Epidermal melanocyte (primary cell): ENCODE measurements around a stretch of chr7.

- RRBS: no CpG with 5 or more reads among the region's 18 CpGs
These were observed 252.4 kb downstream of the TNS3 start for GRCh38 chr7:47329349-47330055.

DNA sequence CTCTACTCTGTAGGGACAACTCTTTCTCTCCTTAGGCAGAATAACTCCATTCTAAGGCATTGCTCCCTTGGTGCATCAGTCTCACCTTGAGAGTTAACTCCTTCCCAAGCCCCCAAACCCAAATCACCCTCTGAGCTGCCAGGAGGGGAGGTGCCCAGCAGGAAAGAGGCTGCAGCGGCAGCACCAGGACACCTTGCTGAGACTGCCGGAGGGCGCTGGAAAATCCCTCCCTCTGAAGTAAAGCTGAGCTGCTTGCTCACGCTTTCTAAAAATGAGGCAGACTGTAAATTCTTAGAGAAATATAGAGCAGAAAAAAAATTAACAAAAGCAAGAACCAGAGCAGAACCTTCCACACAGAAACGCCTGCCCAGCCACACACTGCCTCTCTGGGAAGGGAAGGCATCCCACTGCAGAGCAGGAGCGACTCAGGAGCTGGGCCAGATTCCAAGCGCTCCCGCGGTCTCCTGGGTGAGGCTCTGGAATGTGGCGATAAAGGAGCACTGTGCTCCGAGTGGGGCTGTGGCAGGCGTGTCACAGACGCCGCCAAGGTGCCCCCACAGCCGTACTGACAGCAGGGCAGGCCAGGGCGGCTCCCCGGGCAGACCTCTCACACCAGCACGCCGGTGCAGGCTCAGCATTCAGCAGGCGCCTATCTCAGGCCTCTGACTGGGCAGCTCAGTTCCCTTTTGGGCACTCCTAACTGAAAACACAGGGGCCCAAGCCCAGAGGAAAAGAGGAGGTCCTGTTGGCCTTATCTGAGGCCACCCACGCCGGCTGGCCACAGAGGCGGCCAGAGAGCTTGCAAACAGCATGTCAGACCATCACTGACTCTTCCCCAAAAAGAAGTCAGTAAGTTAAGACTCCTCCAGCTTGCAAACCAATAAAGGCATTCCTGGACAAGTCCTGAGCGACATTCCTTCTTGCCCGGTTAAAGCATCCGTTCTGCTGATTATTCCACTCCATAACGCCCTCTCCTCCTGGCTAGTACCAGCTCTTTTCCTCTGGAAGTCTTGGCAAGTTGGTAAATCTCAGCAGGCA is 202.0 kb downstream of the TNS3 start:
- RRBS: no CpG with 5 or more reads among the region's 27 CpGs

GRCh38 chr7:47454116-47454759 is 127.7 kb downstream of the TNS3 start:
- RRBS: no CpG with 5 or more reads among the region's 9 CpGs

DNA sequence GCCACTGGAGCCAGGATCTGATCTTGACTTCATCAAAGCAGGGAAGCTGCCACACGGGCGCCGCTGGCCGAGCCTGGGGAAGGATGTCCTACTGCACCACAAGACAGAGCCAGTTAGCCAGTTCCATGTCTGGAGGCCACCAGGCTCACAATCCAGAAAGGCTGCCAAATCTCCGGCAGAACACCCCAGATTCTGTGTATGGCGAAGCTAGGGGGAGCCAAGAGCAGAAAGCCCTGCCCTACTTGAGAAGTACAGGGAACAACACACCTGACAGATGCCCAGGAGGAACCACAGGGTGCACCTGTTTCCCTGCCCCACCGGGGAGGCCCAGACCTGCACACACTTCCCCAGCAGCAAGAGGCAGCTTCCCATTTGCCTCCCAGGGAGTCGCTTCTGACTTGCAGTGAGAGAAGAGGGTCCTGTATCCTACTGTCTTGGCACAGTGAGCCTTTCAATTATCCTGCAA is 101.9 kb downstream of the TNS3 start:
- RRBS: no CpG with 5 or more reads among the region's 8 CpGs

- RRBS: no CpG with 5 or more reads among the region's 17 CpGs
These were observed 99.8 kb downstream of the TNS3 start for GRCh38 chr7:47481879-47482663.

DNA sequence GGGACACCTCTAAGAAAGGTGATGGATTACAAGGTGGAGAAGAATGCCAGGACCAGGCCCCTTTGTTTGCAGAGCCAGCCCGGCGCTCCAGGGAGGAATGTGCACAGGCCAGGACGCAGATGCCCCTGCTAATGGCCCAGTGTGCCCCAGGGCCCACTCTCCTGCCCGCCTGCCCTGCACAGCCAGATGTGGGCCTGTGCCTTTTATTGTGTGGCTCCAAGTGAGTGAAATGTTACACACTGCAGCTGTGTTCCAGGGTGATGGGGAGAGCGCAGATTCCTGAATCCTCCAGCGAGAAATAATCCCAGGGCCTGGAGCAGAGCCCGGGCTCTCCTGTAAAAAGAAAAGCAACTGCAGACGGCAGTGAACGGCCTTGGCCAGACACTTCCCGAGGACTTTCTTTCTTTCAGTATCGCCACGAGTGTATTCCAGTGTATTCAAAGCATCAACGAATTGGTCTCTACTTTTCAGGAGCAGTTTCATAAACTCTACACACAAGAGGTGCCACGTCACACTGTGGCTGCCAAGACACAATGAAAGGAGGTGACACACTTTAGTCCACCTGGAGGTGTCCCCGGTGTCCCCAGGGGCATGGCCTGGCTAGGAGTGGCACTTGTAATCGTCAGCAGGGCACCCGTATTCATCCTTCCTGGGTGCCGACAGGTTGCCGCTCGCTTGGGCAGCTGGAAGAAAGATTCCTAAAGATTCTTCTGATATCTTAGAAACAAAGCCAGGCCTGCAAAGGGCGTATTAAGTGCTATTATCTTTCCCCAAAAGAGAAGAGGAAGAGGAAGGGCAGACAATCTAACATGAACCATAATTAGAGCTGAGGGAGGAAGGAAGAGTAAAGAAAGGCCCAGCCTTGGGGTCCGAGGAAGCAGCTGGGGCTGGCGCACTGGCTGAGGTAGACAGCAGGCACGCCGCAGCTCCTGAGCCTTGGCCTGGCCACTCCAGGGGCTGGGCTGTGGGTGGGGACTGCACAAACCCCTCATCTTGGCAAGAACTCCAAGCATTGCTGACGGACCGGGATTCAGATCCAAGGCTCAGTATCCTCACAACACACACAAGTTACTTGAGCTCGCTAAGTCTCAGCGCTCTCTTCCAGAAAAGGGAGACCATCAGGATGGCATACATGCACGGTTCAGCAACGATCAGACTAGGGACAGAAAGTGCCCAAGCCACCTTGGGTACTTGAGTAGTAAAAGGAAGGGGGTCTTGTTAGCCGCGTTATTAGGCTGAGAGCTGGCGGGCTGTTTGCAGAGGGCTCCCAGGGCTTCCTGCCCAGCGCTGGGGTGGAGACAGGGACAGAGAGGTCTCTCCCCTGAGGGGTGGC is 4.9 kb downstream of the TNS3 start:
- RRBS: no CpG with 5 or more reads among the region's 35 CpGs

DNA sequence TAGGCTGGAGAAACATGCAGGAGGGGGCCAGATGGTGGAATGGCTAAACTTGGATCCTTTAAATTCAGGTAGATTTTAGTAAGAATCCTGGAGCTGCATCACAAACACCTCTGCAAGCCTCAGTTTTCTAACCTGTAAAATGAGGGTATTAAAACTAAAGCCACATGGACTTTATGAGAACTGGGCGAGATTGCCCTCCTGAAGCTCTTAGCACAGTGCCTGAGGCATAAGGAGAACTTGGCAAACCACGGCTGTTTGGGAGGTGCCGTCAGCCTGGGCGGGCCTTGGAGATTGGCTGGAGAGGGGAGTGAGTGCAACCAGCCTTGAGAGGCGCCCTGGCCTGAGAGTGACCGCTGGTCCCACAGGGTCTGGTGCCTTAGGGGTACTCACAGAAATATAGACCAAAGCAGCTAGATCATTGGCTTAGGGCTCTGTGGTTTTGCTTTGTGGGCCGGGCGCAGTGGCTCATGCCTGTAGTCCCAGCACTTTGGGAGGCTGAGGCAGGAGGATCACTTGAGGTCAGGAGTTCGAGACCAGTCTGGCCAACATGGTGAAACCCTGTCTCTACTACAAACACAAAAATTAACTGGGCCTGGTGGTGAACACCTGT is 5.5 kb upstream of the TNS3 start:
- RRBS: no CpG with 5 or more reads among the region's 9 CpGs

DNA sequence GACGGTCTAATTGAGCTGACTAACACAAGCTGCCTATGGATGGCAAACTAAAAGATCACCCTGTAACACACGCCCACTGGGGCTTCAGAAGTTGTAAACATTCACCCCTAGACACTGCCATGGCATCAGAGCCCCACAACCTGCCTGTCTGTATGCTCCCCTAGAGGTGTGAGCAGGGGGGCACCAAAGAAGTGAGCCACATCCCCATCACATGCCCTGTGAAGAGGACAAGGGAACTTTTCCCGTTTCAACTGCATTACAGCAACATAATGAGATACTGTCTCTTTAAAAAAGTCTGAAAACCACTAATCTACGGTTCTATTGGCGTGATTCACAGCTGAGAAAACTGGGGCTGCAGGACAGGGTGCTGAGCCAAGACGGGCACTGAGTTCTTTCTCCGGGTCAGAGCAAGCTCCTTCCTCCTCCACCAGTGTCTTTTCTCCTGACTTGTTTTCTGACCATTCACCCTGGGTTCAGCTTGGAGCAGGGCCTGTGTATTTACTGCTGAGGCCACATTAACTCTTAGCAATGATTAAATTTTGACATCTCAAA is 18.8 kb upstream of the TNS3 start:
- RRBS: no CpG with 5 or more reads among the region's 7 CpGs

DNA sequence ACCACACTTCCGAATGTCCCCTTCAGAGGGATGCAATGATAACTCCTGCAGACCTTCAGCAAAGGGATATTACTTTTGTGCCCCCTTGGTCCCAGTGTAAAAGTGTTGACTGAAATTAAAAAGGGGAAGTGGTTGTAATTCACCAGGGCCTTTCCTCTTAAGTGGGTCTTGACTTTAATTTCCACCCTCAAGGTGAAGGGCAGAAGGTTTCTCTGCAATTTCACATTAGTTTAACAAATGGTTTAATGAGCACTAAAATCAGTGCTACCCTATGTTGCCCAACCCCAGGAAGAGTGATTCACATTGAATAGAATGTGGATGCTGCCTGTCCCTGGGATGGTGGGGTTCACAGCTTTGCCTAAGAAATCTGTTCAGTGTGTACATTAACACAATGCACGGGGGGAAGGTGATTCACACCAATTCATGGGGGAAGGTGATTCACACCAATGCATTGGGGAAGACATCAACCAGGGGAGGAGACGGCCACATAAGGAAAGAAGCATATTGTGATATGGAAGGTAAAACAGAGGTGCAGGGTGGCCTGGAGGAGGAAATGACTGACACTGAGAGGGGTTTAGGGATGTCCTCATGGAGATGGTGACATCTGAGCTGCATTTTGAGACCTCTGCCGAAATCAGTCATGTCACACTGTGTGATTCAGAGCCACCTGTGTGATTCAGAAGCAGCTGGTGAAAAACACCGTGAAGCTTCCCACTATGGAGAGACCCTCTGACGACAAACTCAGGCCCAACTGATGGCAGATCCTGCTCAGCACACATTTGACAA is 19.5 kb upstream of the TNS3 start:
- RRBS: no CpG with 5 or more reads among the region's 6 CpGs

GRCh38 chr7:47623052-47623811 is 41.3 kb upstream of the TNS3 start:
- RRBS: no CpG with 5 or more reads among the region's 13 CpGs

DNA sequence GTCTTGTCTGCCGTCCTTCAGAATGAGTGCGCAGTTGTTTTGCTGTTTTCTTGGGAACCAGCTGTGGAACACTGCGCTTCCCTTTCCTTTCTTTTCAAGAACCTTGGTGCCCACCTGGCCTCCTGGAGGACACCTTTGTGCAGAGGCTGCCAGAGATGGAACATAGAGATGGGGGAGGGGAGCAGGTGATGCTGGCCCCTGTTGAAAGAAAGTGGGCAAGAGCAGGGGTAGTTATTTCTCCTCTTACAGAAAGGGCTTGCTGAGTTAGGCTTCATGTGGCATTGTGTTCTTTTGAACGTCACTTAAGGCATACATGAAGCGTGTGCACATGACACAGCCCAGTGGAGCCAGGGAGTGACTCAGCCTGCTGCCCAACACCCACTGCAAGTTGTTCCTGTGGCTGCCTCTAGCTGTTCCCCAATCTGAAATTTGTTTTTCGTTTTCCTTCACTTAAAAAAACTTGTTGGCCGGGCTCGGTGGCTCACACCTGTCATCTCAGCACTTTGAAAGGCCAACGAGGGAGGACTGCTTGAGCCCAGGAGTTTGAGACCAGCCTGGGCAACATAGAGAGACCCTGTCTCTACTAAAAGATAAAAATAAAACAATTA is 87.5 kb upstream of the TNS3 start:
- RRBS: no CpG with 5 or more reads among the region's 9 CpGs

- RRBS: no CpG with 5 or more reads among the region's 9 CpGs
These were observed 90.4 kb upstream of the TNS3 start for GRCh38 chr7:47672163-47672891.

DNA sequence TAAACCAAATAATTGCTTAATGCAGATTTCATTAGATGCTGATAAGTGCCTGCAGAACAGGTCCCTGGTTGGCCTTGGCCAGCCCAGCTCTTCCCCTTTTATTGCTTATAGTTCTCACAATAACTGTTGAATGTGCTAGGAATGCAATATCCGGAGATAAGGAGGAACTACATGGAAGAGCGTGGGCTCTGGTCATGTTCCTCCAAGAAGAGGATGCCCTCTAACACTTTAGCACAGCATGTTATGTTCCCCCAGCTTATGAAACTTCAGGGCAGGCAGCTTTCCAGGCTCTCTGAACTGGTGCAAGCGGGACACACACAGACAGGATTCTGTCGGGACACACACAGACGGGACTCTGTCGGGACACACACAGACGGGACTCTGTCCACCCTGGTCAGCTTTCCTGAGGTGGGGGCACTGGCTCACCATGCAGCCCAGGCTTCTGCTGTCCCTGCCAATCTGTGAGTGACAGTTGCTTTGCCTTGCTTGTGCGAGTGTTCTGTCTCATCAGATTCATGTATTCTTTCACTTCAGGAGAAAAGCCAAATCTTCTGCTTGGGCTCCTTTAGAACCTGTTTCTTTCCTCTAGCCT is 141.5 kb downstream of the PKD1L1 start:
- RRBS: no CpG with 5 or more reads among the region's 8 CpGs

- RRBS: no CpG with 5 or more reads among the region's 13 CpGs
These were observed 7.8 kb downstream of the PKD1L1 start for GRCh38 chr7:47940316-47941086.

DNA sequence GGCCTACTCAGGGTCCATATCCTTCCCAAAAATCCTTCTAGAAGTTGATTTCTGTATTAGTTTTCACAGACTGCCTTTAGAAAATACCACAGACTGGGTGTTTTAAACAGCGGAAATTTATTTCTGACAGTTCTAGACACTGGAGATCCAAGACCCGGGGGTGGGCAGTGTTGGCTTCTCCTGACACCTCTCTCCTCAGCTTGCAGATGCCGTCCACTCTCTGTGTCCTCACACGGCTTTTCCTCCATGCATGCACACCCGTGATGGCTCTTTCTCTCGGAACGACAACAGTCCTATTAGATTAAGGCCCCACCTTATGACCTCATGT is 143.0 kb upstream of the VWC2 start:
- RRBS: no CpG with 5 or more reads among the region's 7 CpGs

GRCh38 chr7:50092636-50092860 is 498 bp downstream of the ZPBP start:
- RRBS: no CpG with 5 or more reads among the region's 3 CpGs

- RRBS: no CpG with 5 or more reads among the region's 4 CpGs
These were observed 8.3 kb downstream of the IKZF1 start for GRCh38 chr7:50312621-50313347.

GRCh38 chr7:50316955-50317766 is 12.6 kb downstream of the IKZF1 start:
- RRBS: no CpG with 5 or more reads among the region's 8 CpGs

GRCh38 chr7:50337246-50338058 is 32.9 kb downstream of the IKZF1 start:
- RRBS: no CpG with 5 or more reads among the region's 11 CpGs

DNA sequence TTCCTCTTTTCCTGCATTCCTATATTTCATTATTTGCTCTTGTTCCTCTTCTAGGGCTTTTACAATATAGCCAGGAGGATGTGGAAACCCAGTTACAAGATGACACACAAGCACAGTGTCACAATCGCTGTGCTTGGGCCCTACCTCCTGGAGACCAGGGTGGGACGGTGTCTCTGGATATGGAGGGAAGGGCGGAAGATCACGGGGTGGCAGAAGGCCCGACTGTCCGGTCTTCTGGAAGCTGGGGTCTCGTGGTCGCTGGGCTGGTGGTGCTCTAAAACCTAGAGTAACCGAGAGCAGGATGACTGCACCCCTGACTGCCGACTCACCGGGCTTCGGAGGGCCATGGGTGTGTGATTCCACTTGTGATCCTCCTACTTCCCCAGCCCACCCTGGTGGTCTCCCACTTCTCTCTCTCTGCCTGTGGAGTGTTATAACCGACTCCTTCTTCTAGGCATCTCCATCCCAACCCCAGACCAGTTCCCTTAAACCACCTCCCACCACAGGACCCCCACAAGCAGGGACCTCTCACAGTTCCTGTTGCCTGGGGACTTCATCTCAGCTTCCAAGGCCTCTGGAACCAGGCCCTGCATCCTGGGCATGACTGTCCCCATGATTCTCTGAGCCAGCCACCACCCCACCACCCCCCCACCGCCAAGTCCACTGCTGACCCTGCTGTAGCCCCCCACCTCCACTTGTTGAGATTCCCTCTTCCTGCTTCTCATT is 52.4 kb downstream of the IKZF1 start:
- RRBS: 77% methylated on average over 5 of the region's 14 CpGs